Urinary bladder (tissue), 3 donors: ENCODE measurements around the genes C1orf232, CRYBG2 and GPATCH3.

DNA sequence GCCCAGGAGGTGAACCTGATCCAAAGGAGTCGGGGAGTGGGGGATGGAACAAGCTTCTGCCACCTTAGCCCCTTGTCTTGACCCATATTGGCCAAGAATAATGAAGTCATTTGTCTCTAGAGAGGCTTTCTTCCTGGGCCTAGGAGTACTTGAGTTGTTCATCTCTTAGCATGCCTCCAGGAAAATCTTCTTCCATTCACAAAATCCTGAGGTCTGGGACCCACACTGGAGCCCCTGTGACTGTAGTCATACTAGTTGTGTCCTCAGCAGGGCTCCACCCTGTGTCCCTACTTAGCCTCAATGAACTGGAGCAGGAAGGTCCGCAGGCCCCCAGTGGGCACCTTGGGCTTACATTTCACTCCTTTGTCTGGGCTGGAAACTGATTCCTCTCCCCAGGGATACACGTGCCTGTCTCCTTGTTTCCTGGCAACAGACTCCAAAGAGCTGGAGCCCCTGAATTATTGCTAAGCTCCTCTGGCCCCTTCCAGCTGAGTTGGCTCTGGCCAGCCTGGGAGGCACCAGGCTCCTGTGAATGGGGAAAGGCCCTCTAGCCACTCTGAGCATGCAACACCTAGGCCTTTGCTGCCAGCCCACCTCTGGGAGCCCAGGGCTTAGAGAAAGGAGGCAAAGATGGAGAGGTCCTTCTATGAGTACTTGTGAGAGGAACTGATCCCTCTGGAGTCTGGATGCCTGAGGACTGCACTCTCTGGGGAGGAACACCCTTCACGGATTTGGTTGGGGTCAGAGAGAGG, at the start of gene C1orf232:
TSS of gene C1orf232 (minus strand) at position 307 of the 752 bp plus-strand sequence.
- PRO-cap: no peak
- RAMPAGE, long total RNA: no peak

DNA sequence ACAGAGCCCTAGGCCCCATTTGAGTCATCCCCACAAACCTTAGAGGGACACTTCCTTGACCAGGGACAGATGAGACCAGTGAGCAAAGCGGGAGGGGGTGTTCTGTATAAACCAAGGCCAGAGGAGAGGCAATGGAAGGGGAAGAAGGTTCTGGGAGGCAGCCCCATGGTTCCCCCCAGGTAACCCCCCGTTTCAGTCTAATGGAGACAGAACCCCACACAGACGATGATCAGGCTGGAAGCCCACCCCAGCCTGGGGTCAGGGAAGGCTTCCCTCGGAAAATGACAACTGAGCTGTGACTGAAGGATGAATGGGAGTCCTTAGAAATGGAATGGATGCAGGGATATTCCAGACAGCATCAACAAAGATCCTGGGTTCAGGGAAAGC, 3.1 kb downstream of the SH3BGRL3 start:
- PRO-cap: no peak
- RAMPAGE, long total RNA: no peak

DNA sequence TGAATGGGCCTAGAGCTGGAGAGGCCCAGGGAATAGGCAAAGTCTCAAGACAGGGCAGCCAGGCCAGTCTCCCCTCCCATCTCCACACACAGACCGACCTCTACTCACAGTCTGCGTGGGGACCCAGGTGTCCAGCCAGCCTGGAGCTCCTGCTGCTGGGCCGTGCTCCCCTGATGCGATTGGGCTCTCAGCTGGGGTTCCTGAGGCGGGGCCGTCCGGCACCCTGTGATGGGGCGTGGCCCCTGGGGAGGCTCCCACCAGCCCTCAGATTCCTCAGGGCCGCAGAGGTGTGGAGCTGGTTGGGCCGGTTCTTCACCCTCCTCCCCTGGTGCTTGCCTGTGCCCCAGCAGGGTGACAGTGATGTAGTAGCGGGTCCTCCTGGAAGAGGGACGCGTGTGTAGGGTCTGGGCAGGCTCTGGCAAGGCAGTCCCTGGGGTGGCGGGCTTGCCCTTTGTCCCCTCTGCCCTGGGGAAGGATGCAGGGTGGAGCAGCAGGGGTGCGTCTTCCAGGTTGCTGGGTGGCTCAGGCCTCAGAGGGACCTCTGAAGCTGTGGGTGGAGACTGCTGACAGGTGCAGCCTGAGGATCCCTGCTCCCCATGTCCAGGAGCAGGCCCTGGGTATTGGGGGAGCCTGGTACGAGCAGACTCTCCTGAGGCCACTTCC, at the start of gene CRYBG2:
TSS of gene CRYBG2 (minus strand) at position 193 of the 663 bp plus-strand sequence.
- PRO-cap: unidirectional peak, minus-strand start at position 181 of the sequence
- RAMPAGE, long total RNA: start-site peak on the minus strand centred at position 197 of the sequence, 95 bp wide, 39 and 29 reads in 2 replicates

DNA sequence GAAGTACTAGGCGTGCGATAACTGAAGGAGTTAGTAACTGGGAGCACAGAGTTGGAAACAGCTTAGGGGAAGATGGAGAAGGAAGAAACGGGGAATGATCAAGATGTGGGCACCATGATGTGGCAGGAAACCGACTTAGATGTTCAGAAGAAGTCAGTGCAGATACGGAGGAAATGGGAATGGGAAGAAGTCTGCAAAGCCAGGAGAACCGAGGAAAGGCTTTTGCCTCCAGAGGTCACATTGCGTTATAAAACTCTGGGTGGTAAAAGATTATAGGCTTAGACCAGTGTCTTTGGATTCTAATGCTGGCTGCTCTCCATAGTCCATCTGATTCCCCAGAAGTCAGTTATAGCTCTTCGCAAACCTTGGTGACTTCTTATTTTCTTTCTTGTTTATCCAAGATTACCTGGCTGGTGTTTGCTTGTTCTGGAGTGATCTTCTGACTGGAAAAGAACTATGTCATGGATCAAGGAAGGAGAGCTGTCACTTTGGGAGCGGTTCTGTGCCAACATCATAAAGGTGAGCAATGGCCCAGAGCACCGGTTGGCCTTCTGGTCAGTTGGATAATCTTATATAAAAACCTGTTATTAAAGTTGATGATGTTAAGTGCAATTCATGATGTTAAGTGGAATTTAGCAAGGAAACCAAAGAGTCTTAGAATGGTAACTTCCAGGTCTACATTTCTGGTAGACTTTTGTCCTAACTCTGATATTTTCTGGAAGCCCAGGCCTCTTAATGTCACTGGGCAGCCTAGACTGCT, 549 bp downstream of the DHDDS start:
- PRO-cap: no peak
- RAMPAGE, long total RNA: no peak

GRCh38 chr1:26470665-26471312, 1.5 kb upstream of the HMGN2 start:
- PRO-cap: unidirectional peak, plus-strand start at chr1:26471082
- RAMPAGE, long total RNA: no peak

GRCh38 chr1:26537741-26538549, 8.4 kb downstream of the RPS6KA1 start:
- PRO-cap: no peak
- RAMPAGE, long total RNA: no peak

DNA sequence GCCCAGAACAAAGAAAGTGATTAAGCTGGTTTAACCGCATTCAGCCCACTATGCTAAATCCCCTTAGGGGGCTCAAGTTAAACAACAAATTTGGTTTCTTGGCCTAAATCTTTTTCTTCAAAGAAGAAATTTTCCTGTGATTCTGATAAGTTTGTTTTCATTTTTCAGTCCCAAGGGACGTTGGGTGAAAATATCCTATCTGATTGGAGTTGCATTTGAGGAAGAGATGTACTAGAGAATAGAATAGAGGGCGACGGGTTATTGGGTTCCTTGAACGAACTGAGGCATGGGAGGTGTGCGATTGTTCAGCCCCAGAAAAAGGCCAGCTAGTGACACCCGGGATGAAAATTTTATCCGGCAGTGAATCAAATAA, 76.5 kb upstream of the ARID1A start:
- PRO-cap: no peak
- RAMPAGE, long total RNA: no peak

DNA sequence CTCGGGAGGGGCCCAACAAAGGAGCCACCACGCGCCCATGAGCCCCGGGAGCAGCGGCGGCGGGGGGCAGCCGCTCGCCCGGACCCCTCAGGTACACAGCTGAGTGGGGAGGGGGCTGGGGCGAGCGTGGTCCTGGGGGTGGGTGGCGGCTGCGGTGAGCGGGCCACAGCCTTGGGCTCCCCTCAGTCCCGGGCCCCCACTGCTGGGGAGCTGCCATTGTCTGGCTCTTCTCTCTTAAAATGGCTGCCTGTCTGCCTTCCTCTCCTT, 1.6 kb downstream of the ARID1A start:
- PRO-cap: no peak
- RAMPAGE, long total RNA: no peak

- PRO-cap: no peak
- RAMPAGE, long total RNA: no peak
Observed at GRCh38 chr1:26699509-26700194, 3.8 kb downstream of the ARID1A start.

- PRO-cap: no peak
- RAMPAGE, long total RNA: no peak
Observed at GRCh38 chr1:26701837-26702374, 6.1 kb downstream of the ARID1A start.

GRCh38 chr1:26774103-26775201, 13.3 kb upstream of the PIGV start:
- PRO-cap: no peak
- RAMPAGE, long total RNA: no peak

GRCh38 chr1:26779903-26780745, 7.6 kb upstream of the PIGV start:
- PRO-cap: no peak
- RAMPAGE, long total RNA: no peak

DNA sequence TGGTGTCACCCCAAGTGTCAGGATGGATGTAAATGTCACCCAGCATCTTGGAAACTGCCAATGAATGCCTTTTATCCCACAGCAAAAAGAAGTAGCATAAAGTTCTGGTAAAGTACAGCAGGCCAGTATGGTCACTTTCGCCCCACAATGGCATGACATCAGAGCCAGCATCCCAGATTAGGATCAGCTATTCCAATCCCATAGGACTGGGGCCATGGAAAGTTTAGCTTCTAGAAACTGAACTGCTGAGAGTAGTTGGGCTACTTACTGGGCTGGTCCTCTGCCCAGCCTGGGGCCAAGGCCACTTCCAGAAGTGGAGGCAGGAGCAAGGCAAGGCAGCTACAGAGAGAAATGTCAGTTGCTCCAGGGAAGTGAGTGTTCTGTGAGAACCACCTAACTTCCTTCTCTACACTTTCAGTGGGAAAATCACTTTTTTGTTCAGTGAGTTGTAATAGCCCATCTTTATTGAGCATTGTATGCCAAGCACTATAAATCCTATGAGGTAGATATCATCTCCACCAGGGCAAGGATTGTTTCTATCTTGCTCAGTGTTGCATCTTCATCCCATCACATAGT, 3.1 kb upstream of the PIGV start:
- PRO-cap: no peak
- RAMPAGE, long total RNA: no peak

DNA sequence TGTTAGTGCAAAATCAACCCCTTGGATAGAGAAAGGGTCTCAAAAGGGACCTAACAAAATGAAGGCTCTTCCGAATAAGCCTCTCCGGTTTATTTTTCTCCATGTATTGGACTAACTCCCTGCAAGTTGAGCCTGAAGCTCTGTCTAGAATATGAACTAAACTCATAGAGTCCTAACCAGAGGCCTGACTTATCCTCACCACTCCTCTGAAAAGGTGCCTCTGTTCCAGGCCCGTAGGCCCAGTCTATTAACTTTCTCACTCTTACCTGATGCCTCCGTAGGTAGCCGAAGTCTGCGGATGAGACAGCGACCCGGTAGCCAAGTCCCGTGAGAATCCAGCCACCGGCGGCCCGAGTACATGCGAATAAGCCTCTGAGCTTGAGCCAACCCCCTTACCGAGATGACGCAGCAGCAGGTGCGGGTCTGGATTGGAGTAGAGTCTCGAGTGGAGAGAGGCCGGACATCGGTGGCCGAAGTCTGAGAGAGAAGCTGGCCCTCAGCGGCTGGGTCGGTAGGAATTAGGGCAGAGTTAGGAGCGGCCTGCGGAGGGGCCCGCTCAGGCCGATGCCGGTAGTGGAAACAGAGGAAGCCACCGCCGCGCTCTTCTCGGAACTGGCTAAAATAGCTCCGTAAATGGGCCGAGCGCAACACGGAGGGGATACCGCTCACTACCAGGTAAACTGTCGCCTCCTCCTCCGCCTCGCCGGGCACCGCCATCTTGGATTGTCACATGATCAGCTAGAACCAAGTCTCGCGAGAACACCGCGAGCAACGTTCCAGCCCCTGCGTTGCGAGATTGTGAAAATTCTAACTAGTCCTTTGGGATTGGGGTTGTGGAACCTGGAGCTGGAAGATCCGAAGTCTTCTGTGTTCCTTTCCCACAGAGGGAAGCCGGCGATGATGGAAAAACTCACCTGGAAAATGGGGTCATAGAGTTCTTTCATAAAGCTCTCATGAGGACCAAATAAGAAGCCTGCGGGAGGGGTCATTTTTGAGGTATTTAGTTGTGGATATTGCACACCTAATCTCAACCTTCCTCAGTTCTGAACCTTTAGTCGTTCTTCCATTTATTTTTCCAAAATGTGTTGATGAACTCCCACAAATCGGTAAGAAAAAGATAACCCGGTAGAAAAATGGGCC, at the start of gene GPATCH3:
TSS of gene GPATCH3 (minus strand) at position 742 of the 1,140 bp plus-strand sequence.
- PRO-cap: unidirectional peak, plus-strand start at position 473 of the sequence; bidirectional peak, plus-strand start at position 822 of the sequence, minus-strand start at position 706 of the sequence
- RAMPAGE, long total RNA: no peak

- PRO-cap: no peak
- RAMPAGE, long total RNA: no peak
Observed at GRCh38 chr1:26951304-26952383, 8.6 kb downstream of the KDF1 start.

- PRO-cap: no peak
- RAMPAGE, long total RNA: no peak
Observed at GRCh38 chr1:26970870-26971184, 10.6 kb upstream of the KDF1 start.

GRCh38 chr1:26995134-26995645, 1.7 kb downstream of the TRNP1 start:
- PRO-cap: no peak
- RAMPAGE, long total RNA: no peak

GRCh38 chr1:27009481-27010110, 3.1 kb downstream of the TENT5B start:
- PRO-cap: no peak
- RAMPAGE, long total RNA: no peak

DNA sequence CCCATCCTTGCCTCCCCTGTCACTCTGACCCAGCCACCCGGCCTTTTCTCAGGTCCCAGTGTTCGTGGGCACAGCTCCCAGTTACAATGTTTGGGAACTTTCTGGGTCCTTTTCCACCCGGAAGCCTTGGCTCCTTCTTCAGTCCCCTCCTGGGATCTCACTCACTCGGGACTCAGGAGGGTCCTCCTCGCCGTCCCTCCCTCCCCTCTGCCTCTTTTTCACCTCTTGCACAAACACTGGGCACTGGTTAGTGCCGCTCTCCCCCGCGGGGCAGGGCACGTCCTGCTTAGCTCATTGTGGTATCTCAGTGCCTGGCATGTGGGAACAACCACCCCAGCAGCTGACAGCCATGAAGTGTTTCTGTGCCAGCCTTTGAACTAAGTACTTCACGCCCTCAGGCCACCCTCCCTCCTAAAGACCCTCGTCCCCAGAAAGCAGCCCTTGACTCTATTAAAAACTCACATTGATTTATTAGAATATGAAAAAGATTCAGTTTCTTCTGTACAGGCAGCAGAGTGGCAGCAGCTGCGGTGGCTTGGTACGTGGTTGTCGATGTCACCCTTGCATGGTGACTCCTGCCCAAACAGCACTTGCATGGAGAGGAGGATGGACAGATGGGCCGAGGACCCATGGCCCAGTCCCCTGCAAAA, 56.4 kb downstream of the SLC9A1 start:
- PRO-cap: no peak
- RAMPAGE, long total RNA: no peak

GRCh38 chr1:27106546-27106918, 48.4 kb downstream of the SLC9A1 start:
- PRO-cap: no peak
- RAMPAGE, long total RNA: no peak